ENCODE data around the genes OR6C74, OR6C75, OR6C70 and OR6C68.

DNA sequence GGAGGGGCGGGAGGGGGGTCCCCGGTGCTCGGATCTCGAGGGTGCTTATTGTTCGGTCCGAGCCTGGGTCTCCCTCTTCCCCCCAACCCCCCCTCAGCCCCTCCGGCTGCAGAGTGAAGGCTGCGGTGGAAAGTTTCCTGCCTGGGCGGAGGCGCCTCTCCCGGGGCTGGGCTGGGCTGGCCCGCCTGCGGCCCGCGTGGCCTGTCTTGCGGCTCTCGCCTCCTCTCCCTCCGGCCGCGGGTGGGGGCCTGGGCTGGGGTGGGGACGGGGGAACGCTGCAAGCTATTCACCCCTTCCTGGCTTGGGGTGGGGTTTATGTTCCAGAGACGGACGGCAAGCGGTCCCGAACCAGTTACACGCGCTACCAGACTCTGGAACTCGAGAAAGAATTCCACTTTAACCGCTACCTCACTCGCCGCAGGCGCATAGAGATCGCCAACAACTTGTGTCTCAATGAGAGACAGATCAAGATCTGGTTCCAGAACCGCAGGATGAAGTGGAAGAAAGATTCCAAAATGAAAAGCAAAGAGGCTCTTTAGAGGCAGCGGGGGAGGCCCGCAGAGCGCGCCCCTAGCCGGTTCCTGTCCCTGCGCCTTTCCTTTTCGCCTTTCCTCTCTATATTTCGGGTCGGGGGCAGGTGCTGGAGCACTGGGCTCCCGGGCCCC, 1.2 kb downstream of the HOXC5 start:
- PRO-cap = no peak
CAGE:
- cytosol, long polyA plus RNA = no peak
- long polyA plus RNA = no peak
- nucleus, long polyA plus RNA = no peak

- PRO-cap = no peak
CAGE:
- cytosol, long polyA plus RNA = no peak
- long polyA plus RNA = no peak
- nucleus, long polyA plus RNA = no peak
Observed at GRCh38 chr12:54191556-54192047, 2.8 kb upstream of the SMUG1 start.

DNA sequence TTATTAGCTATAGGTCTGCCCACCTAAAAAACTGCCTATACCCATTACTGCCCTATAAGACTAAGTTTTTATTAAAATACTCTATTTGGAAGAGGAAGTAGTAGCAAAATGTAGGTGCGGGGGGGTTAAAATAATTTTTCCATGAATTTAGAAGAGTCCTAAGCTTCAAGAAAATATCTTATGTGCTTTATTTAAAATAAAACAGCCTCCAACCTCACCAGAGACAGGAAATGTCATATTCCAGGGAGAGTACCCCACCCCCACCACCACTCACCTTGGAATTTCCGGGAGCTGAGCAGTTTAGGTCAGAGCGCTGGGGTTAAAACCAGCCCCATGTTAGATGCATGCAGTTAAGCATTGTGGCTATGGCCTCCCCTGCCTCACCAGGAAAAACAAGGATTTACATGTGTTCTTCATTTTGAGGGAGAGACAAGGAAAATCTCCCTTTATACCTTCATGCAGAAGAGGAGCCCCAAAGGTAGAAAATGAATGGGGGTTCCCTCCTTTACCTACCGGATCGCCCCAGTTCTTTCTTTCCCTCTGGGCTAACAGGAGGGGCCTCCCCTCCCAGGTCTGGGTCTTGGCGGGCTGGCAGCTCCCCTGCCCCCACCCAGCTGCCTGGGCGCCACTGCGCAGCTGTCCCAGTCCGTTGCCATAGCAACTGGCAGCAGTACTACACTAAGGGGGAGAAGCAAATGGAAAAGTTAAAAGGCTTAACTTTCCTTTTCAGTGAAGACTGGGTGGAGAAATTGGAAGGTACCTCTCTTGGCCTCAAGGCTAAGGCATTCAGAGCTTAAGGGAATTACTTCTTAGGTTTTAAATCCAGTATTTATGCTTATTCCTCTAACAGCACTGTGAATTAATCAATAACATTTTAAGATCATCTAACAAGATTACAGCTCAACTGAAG, 20.7 kb downstream of the CBX5 start:
- PRO-cap = no peak
CAGE:
- cytosol, long polyA plus RNA = no peak
- long polyA plus RNA = no peak
- nucleus, long polyA plus RNA = no peak

- PRO-cap = no peak
CAGE:
- cytosol, long polyA plus RNA = no peak
- long polyA plus RNA = start-site peak on the plus strand at chr12:54285876-54285953, 34 and 29 reads in 2 replicates
- nucleus, long polyA plus RNA = no peak
Observed at GRCh38 chr12:54285680-54286693, 5.5 kb downstream of the HNRNPA1 start.

DNA sequence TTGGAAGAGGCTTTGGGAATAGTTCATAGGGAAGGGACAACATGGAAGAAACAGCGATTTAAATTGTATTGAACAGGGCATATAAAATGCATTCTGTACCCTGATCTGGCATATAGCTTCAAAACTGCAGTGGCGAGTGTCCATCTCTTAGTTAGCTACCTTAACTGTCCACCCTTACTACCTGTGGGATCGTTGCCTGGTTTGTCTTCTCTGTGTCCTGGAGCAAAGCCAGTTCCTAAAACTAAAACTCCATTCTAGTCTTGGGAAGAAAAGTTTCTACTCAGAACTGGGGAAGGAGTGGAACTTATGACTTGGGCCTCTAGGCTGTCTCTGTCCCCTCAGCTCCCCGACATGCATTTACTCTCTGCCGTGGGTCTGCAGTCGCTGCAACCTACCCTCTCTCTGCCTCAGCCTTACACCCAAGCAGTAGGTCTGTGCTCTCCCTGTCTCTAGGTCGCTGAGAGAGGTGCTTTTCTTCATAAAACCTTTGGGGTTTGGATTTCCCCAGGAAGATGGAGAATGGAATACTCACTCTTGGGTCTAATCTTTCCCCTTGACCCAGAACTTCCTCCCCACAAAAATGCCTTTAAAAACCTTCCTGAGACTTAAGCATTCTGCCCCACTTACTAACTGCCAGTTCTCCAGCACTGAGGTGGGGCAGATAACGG, 13.1 kb downstream of the GPR84 start:
- PRO-cap = no peak
CAGE:
- cytosol, long polyA plus RNA = no peak
- long polyA plus RNA = no peak
- nucleus, long polyA plus RNA = no peak

GRCh38 chr12:54399134-54400178, 14.9 kb upstream of the ZNF385A start:
- PRO-cap = no peak
CAGE:
- cytosol, long polyA plus RNA = no peak
- long polyA plus RNA = no peak
- nucleus, long polyA plus RNA = no peak

GRCh38 chr12:54412766-54413092, 6.3 kb downstream of the ITGA5 start:
- PRO-cap = no peak
CAGE:
- cytosol, long polyA plus RNA = no peak
- long polyA plus RNA = no peak
- nucleus, long polyA plus RNA = no peak

GRCh38 chr12:54414017-54414484, 5.0 kb downstream of the ITGA5 start:
- PRO-cap = no peak
CAGE:
- cytosol, long polyA plus RNA = no peak
- long polyA plus RNA = no peak
- nucleus, long polyA plus RNA = no peak

DNA sequence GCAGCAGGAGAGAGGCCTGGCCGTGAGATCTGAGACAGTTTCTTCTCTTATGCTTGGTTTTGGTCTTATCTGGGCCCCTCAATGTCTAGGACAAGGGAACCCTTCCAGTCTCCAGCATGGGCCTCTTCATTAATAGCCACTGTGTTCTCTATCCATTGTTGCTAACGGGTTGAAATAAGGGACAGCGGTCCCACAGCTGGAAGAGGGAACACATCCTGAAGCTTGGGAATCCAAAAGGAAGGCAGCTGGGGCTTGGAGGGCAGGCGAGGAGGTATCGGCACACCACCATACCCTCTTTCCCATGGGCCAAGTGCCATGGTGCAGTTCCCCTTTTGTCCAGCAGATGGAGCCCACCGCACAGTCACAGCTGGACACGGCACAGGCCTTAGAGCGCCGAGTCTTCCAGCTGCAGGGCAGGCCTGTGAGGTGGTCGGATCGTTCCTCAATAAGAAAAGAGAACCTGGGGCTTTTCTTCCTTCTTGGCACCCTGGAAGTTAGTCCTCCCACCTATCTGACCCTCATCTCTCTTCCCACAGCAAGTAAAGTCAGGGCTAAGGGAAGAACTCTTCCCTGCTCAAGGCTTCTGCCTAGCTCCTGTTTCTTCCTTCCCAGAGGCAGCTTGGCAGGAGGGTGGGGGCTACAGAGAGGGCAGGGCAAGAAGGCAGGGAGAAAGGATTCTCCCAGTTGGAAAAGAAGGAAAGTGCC, 8.8 kb downstream of the PPP1R1A start:
- PRO-cap = no peak
CAGE:
- cytosol, long polyA plus RNA = no peak
- long polyA plus RNA = no peak
- nucleus, long polyA plus RNA = no peak

- PRO-cap = no peak
CAGE:
- cytosol, long polyA plus RNA = no peak
- long polyA plus RNA = no peak
- nucleus, long polyA plus RNA = no peak
Observed at GRCh38 chr12:55244192-55244715, at the start of gene OR6C74. Gene OR6C74, plus strand, starts transcription at chr12:55244609.

GRCh38 chr12:55362650-55363241, at the start of gene OR6C75:
Gene OR6C75, plus strand, starts transcription at chr12:55362975.
- PRO-cap = no peak
CAGE:
- cytosol, long polyA plus RNA = no peak
- long polyA plus RNA = no peak
- nucleus, long polyA plus RNA = no peak

GRCh38 chr12:55392377-55392985, 7.8 kb upstream of the OR6C65 start:
- PRO-cap = no peak
CAGE:
- cytosol, long polyA plus RNA = no peak
- long polyA plus RNA = no peak
- nucleus, long polyA plus RNA = no peak

DNA sequence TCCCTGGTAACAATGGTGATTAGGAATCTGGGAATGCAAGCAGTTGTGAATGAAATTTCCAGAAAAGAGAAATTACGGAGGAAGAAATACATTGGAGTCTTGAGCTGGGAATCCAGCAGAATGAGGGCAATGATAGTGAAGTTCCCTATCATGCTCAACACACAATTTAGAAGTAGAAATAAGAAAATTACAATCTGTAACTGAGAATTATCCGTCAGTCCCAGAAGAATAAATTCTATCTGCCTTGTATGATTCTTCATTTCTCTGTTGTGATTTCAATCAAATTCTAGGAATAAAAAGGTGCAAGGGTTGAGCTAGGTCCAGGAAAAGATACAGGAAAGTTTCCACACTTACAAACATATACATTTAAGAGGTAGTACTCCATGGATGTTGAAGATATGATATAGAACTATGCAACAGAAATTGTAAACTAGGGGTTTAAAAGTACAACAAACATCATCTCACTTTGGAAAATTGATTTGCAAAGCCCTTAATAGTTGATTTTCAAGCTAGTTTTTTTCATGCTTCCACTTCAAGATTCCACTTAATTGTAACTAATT, at the start of gene OR6C70:
Gene OR6C70 (minus strand): TSS at position 260 of the 560 bp plus-strand sequence.
- PRO-cap = no peak
CAGE:
- cytosol, long polyA plus RNA = no peak
- long polyA plus RNA = no peak
- nucleus, long polyA plus RNA = no peak

- PRO-cap = no peak
CAGE:
- cytosol, long polyA plus RNA = no peak
- long polyA plus RNA = no peak
- nucleus, long polyA plus RNA = no peak
Observed at GRCh38 chr12:55492189-55492631, at the start of gene OR6C68. Gene OR6C68, plus strand, starts transcription at chr12:55492378.

GRCh38 chr12:55626114-55626566, 10.6 kb upstream of the OR10P1 start:
- PRO-cap = no peak
CAGE:
- cytosol, long polyA plus RNA = no peak
- long polyA plus RNA = no peak
- nucleus, long polyA plus RNA = no peak

DNA sequence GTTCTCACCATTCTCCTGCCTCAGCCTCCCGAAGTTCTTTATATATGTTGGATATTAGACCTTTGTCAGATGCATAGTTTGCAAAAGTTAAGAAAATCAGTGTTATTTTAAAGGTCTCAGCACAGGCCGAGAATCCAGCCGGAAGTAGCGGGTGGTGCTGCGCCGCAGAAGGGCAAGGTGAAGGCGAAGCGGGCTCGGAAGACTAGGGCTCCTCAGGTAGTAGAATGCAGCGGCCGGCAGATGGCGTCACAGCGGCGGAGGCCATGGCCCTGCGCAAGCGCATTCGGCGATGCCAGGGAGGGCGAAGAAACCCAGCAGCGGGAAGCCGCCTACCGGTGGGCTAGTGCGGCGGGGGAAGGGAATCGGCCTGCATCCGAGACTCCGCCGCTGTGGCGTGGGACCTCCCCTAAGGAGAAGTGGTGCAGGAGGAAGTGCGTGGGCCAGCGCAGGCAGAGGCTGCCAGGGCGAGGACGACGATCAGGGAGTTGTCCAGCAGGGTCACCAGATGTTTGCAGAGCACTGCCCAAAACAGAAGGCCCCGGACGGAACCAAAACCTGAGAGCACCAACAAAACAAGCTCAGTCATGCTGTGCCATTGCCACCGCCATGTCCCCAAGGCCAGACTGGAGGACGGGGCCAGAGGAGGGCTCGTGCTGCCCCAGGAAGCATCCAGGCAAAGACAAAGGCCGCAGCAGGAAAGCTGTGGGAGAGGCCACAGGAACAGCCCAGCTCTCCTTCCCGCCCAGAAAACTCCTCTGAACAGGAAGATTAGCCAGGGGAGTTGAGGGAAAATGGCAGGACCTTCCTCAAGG, 9.6 kb downstream of the OR10P1 start:
- PRO-cap = no peak
CAGE:
- cytosol, long polyA plus RNA = no peak
- long polyA plus RNA = no peak
- nucleus, long polyA plus RNA = no peak

DNA sequence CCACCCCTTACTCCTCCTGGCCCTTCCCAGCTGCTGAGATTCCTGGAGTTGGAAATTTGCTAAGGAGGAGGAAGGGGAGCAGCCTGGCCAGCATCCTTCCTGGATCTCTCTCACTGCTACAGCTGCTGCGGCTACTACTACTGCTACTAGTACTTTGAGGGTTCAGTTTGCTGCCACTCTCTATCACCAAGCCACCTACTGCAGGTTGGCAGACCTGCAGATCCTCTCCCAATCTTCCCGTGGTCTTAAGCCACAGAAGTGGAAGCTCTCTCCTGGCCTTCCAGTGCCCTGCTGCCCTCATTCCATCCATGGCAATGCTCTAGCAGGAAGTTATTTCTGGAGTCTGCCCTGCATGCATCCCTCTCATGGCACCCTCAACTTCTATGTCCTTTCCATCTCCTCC, 1.0 kb downstream of the ITGA7 start:
- PRO-cap = no peak
CAGE:
- cytosol, long polyA plus RNA = no peak
- long polyA plus RNA = no peak
- nucleus, long polyA plus RNA = no peak

- PRO-cap = no peak
CAGE:
- cytosol, long polyA plus RNA = no peak
- long polyA plus RNA = no peak
- nucleus, long polyA plus RNA = no peak
Observed at GRCh38 chr12:55708650-55709395, 1.1 kb upstream of the ITGA7 start.

DNA sequence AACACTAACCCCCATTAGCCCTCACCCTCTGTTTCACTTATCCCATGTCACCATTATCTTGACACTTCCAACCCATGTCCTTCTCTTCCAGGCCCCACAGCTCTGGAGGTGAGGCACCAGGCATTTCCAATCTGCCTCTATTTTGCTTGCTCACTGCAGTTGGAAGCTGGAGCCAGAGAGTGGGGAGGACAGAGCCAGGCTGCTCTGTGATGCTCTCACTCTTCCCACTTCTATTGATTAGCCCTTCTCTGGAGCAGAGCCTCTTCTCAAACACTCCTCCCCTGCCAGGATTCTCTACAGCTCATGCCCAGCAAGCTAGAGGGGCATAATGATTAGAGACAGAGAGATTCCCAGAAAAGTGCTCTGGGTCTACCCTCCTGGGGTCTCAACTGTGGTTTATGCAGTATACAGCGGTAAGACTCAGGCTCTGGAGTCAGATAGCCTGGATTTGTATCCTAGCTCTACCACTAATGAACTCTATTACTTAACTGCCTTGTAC, 2.8 kb upstream of the BLOC1S1 start:
- PRO-cap = no peak
CAGE:
- cytosol, long polyA plus RNA = no peak
- long polyA plus RNA = no peak
- nucleus, long polyA plus RNA = no peak

DNA sequence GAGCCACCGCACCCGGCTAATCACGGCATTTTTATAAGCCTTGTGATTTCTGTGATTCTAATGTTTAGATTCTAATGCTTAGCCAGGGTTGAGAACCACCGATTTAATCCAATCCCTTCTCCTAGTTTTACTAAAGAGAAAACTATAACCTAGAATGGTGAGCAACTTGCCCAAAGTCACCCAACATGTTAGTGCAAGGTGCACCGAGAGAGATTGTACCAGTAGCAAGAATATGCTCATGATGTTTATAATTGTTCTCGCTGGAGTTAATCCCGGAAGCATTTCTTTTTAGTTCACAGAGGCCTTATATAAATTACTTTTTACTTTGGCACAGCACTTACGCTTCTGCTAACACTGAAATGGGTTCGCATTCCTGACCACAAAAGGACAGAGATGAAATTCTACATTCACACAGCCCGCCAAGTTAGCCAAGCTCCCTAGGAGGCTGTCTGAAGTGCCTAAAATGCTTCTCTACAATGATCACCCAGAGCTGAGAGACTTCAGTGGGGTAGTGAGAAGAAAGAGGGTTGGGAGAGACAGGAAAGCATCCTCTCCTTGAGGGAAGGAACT, 620 bp upstream of the BLOC1S1 start:
- PRO-cap = no peak
CAGE:
- cytosol, long polyA plus RNA = no peak
- long polyA plus RNA = no peak
- nucleus, long polyA plus RNA = no peak